T47D (cell line): ENCODE data around the gene ZNF554.

DNA sequence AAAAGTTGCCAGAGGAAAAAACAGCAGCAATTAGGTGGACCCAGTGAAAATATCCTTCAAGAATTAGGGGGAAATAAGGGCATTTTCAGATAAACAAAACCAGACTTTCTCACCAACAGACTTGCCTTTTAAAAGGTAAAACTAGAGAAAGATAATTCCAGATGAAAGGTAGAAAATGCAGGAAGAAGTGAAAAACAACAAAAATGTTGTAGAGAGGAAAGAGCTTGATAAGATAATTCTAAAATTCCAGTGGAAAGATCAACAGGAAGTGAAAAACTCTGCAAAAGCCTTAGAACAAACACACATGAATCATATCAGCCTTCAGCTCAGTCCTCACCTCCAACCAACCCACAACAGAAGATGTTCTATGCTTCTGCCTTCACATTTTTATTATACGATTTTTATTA is 57.7 kb downstream of the GADD45B start:
- RRBS = no CpG with 5 or more reads among the region's 1 CpG

- RRBS = no CpG with 5 or more reads among the region's 3 CpGs
Measured at GRCh38 chr19:2539796-2540374, 64.0 kb downstream of the GADD45B start.

DNA sequence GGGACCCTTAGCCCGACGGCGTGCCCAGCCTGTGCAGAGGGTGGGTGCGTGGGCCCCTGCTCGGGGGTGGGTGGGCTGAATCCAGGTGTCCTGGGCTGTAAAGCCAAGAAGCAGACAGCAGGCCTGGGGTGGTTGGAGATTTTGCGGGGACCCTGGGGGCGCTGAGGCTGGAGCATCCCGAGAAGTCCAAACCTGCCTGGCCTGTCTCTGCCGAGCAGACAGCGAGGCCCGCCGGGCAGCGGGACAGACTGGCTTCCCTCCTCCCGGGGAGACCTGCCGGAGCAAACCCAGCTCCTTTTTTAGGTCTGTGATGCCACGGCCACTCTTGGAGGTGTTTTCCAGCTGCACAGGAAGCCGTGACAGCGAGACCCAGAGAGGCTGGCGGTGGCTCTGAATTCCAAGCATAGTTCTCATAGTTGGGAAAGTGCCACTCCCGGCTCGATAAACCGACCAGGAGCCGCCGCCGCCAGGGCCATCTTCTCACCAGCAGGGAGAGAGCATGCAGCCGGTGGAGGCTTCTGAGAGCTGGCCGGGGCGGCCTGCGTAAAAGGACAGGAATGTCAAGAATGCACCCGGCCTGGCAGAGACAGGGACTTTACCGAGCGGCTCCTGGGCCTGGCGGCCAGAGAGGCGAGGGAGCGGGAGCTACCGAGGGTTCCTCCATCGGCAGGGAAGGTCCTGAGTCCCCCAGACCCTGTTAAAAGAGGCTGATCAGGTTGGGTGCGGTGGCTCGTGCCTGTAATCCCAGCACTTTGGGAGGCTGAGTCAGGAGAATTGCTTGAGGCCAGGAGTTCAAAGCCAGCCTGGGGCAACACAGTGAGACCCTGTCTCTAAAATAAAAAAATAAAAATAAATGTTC is 64.8 kb downstream of the GADD45B start:
- RRBS = 2% methylated on average over 7 of the region's 39 CpGs

DNA sequence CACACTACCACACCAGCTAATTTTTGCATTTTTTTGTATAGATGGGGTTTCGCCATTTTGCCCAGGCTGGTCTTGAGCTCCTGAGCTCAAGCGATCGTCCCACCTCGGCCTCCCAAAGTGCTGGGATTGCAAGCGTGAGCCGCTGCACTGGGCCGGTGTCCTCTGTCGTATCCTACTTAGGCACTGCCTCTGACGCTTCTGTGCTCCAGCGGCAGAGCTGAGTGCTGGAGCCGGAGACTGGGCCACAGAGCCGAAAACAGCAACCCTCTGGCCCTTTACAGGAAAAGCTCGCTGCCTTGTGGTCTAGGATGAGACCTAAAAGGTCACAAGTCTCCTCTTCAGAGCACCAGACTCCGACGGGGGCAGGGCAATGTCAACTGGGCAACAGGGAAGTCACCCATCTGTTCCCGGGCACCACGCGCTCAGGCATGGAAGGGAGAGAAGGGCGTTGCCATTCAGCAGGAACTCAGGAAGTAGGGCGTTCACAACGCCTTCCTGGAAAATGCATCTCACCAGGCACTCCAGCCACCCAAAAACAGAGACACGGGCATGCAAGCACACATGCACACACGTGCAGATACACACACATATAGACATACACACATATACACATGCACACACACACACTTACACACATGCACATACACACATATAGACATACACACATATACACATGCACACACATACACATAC is 91.7 kb downstream of the GADD45B start:
- RRBS = 98% methylated on average over 4 of the region's 23 CpGs

DNA sequence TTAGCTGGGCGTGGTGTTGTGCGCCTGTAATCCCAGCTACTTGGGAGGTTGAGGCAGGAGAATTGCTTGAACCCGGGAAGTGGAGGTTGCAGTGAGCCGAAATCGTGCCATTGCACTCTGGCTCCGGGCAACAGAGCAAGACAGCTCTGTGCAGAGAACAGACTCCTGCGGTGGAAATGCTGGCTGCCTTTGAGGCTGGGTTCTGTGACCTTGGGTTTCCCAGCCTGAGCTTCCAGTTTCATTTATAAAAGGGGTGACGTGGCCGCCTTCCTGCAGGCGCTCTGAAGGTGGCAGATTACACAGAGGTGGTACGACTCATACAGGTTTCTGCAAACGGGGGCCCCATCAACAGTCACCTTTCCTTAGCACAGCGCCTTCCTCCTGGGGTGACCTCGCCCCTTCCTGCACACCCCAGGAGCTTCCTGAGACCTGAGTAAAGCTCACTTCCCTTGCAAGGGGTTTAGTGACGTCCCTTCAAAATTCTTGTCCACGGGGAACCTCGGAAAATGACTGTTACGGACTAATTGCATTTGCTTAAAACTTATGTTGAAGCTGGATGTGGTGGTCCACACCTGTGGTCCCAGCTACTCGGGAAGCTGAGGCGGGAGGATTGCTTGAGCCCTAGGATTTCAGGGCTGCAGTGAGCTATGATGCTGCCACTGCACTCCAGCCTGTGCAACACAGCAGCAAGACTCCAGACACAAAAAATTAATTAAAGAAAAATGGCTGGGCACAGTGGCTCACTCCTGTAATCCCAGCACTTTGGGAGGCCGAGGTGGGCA is 81.6 kb downstream of the GNG7 start:
- RRBS = no CpG with 5 or more reads among the region's 21 CpGs

- RRBS = no CpG with 5 or more reads among the region's 12 CpGs
Measured at GRCh38 chr19:2665204-2665511, 37.3 kb downstream of the GNG7 start.

DNA sequence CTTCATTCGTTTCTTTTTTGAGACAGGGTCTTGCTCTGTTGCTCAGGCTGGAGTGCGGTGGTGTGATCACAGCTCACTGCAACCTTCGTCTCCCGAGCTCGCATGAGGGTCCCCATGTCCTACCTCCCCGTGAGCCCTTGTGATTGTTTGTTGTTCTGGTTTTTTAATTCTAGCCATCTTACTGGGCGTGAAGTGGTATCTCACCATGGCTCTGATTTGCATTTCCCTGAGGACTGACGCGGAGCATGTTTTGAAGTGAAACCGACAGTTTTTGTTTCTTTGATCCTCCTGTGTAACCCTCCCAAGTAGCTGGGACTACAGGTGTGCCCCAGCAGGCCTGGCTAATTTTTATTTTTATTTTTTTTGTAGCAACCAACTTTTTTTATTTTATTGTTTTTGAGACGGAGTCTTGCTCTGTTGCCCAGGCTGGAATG is 21.7 kb downstream of the GNG7 start:
- RRBS = no CpG with 5 or more reads among the region's 11 CpGs

DNA sequence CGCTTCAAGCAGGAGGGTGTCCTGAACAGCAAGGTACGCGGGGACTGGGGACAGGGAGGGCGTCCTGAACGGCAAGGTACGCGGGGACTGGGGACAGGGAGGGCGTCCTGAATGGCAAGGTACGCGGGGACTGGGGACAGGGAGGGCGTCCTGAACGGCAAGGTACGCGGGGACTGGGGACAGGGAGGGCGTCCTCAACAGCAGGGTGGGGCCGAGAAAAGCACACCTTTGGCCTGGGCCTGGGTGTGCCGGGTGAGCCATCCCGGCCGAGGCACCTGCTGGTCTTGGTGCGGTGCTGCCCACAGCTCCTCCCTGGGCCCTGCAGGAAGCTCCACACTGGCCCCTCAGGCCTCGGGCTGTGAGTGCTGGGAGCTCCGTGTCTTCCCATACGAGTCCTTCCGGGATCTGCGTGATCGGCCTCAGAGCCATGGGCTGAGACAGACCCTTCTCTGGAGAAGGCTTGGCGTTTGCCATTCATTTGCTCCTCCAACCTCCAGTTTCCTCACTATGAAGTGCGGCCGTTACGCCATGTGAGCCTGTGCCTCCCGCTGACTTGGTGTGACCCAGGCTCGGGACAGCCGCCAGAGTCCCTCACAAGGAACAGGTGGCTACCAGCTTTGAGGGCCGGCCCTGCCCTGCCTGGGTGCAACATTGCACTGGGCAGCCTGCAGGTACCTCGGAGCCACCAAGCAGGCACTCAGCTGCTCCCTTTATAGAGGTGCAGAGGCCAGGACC is 7.8 kb upstream of the ZNF554 start:
- RRBS = no CpG with 5 or more reads among the region's 35 CpGs

DNA sequence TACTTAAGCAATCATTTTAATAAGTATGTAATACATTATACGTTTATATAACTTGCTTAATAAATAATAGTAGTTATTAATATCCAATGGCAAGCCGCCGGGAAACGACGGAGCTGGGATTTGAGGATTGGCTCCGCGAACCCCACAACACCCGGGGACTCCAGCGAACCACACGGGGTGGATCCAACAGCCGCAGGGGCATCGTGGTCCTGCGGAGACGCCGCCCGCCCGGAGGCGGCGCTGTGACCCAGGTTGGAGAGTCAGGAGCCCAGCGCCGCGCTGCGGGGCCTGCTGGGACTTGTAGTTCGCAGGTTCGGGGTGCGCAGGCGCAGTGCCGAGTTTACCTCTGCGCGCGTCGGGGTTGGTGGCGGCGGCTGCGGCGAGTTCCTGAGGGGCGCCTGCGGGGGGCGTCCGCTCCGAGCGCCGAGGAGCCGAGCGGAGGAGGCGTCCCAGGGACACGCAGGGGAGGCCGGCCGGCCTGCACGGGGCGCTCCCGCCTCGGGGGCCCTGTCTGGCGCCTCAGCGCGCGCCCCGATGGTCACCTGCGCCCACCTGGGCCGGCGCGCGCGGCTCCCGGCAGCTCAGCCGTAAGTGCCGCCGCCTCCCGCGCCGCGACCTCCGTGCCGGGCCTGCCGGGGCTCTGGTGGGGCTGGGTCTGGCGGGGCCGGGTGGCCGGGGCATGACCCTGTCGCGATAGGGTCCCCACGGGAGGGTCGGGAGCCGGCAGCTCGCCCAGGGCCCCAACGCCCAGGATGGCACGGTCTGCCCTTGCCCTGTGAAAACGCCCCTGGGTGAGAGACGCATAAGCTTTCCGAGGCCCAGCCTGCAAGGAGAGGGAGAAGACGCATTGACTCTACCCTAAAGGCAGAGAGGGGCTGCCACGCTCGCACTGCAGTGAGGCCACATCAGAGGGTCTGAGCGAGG is at the start of gene ZNF554:
Gene ZNF554, plus strand, starts transcription at position 331 of the 924 bp plus-strand sequence.
- RRBS = 2% methylated on average over 40 of the region's 93 CpGs

DNA sequence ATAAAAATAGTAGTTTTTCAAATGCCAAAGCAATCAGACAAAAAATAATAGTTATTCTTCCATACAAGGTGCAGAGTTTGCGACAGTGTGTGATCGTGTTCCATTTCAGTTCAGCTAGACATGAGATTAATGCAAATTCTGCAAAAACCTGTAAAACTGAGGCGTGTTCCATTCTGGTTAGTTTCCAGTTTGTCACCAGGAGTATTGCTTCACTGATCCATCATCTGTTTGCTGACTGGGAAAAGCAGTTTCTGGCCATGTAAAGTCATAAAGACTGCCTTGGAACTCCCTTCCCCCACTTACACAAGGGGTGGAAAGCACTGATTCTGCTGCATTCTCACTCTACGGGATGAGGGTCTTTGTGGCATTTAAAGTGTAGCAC is 1.8 kb downstream of the ZNF57 start:
- RRBS = no CpG with 5 or more reads among the region's 4 CpGs

DNA sequence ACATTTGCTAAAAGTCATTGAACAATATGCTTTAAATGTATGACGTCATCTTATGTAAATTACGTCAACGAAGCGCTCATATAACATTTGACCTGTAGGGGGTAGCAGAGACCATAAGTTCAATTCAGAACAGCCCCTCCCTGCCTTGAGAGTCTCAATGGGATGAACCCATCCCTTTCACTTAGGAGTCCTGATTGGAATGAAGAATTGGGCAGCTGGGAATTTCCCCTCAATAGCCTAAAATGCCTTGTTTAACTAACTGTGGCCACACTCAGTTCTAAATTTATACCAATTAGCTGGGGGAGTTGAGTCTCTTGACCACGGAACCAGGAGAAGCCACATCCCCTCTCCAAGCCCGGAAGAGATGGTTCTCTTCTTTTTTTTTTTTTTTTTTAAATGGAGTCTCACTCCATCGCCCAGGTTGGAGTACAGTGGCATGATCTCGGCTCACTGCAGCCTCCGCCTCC is 15.2 kb upstream of the TLE6 start:
- RRBS = no CpG with 5 or more reads among the region's 9 CpGs

DNA sequence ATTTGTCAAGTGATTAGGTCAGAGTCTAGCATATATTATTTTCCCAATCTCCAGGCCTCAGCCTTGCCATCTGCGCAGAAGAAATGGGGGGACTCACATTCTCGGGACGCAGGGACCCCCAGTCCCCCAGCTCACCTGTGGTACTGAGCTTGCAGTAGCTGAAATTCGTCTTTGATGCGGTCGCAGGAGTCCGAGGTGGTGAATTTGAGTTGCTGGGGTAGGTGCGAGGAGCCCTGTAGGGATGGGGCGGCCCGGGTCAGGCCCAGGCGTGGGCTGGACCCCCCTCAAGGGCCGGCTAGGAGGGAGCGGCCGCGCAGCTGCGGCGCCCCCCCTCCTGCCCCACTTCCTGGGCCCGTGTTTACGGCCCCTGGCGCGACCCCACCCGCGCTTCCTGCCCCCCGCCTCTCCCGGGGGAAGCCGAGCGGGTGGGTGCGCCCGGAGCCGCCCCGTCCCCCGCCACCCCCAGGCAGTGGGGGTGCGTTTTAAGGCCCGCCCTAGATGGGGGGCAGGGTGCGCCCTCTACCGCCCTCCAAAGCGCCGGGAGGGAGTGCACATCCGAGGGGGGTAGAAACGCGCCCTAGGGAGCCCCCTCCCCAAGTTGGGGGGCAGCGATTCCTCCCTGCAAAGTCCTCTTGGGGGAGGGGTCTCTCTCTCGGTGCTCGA is 1.1 kb downstream of the TLE5 start:
- RRBS = 2% methylated on average over 17 of the region's 44 CpGs

GRCh38 chr19:3097320-3098033 is 3.3 kb downstream of the GNA11 start:
- RRBS = 97% methylated on average over 9 of the region's 33 CpGs

DNA sequence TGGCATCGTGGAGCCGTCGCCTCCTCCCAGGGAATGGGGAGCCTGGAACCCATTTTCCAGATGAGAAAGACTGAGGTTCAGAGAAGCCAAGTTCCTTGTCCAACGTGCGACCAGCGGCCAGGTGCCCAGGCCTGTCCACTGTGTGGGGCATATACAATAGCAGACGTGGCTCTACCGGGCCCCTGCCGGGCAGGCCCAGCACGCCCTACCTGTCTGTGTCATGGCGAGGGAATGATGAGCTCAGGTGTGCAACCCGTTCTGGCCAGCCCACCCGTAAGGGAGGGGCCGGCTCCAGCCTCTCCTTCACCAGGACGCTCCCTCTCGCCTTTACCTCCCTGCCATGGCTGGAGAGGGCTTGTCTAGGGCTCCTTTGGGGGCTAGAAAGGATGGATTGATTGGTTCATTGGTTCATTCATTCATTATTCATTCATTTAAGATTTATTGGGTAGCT is 887 bp downstream of the GNA15 start:
- RRBS = 90% methylated on average over 2 of the region's 16 CpGs

- RRBS = 2% methylated on average over 27 of the region's 42 CpGs
Measured at GRCh38 chr19:3369088-3370113, 3.0 kb downstream of the NFIC start.

- RRBS = no CpG with 5 or more reads among the region's 30 CpGs
Measured at GRCh38 chr19:3370114-3371064, 4.0 kb downstream of the NFIC start.

- RRBS = no CpG with 5 or more reads among the region's 13 CpGs
Measured at GRCh38 chr19:3383291-3383831, 17.0 kb downstream of the NFIC start.

- RRBS = no CpG with 5 or more reads among the region's 52 CpGs
Measured at GRCh38 chr19:3443785-3445043, 36.1 kb downstream of the SMIM24 start.

DNA sequence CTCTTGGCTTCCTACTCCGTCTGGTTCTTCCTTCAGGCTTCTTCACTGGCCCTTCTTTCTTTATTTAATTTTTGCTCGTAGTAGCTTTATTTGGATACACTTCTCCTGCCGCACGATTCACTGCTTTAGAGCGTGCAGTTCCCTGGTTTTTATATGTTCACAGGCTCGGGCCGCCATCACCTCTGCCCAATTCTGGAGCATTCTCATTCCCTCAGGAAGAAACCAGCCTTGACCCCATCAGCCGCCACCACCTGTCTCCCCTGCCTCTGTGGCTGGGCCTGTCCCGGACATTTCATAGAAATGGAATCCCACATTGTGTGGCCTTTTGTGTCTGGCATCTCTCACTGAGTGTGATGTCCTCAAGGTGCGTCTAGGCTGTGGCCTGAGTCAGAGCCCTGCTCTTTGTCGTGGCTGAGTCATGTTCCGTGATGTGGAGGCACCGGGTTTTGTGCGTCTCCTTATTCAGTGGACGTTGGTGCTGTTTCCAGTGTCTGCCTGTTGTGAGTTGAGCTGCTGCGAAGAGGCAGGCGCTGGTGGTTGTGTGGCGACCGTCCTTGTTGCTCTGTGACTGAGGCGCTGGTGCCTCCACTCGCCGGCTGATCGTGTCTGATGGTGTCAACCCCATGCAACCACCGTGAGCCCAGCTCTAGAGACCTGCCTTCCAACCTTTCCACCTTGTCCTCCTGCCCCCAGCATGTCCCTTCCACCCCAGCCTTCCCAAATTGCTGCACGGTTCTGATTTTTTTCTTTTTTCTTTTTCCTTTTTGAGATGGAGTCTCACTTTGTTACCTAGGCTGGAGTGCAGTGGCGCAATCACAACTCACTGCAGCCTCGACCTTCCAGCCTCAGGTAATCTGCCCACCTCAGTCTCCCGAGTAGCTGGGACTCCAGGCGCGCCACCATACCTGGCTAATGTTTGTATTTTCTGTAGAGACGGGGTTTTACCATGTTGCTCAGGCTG is 3.6 kb downstream of the FZR1 start:
- RRBS = no CpG with 5 or more reads among the region's 31 CpGs

GRCh38 chr19:3529671-3530899 is 8.9 kb upstream of the TEKTIP1 start:
- RRBS = no CpG with 5 or more reads among the region's 47 CpGs